HGPS cell (cell line): ENCODE data around the genes SMC4 and ARL14.

DNA sequence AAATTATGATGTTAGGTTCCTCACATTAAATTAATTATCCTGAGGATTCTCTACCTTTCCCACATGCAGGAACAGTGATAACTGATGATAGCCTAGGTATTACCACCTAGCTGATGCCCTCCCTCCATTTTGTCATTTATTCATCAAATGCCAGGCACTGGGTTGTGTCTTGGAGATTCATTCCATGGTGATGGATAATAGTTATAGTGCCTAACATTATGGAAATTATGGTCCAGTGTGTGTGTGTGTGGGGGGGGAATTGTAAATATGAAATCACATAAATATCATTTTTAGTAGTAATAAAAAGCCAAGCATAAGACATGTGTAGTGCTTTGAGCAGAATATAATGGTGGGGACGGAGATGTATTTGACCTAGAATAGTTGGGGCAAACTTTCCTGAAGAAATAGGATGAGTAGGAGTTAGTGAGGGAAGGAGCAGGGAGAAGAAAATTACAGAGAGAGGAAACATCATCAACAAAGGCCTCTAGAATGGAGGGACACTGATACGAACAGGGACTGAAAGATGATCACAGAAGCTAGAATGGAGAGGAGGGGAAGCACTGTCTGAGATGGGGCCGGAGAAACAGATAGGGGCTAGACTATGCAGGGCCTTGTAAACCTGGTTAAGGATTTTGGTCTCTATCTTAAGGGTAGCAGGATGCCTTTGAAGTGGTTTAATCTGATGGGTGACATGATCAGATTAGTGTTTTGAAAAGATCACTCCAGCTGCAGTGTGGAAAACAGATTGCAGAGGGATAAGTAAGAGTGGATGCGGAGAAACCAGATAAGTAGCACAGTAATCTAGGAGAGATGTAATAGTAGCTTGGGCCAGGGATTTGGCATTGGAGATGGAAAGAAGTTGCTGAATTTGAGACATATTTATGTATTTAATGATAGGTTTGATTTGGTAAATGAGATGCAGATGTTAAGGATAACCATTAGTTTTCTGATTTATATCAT is 107.9 kb downstream of the RSRC1 start:
- RRBS: no CpG with 5 or more reads among the region's 4 CpGs

DNA sequence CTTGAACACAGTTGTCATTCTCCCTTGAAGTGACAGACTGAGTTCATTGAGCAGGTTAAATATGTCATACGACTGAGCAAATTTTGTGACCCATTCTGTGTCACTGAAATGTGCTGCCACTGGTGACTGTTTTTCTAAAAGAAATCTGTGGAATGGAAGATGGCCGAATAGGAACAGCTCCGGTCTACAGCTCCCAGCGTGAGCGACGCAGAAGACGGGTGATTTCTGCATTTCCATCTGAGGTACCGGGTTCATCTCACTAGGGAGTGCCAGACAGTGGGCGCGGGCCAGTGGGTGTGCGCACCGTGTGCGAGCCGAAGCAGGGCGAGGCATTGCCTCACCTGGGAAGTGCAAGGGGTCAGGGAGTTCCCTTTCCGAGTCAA is 10.0 kb upstream of the GFM1 start:
- RRBS: no CpG with 5 or more reads among the region's 16 CpGs

- RRBS: no CpG with 5 or more reads among the region's 17 CpGs
Measured at GRCh38 chr3:158634751-158635110, 9.6 kb upstream of the GFM1 start.

GRCh38 chr3:158769552-158770164 is 32.2 kb upstream of the MFSD1 start:
- RRBS: no CpG with 5 or more reads among the region's 5 CpGs

DNA sequence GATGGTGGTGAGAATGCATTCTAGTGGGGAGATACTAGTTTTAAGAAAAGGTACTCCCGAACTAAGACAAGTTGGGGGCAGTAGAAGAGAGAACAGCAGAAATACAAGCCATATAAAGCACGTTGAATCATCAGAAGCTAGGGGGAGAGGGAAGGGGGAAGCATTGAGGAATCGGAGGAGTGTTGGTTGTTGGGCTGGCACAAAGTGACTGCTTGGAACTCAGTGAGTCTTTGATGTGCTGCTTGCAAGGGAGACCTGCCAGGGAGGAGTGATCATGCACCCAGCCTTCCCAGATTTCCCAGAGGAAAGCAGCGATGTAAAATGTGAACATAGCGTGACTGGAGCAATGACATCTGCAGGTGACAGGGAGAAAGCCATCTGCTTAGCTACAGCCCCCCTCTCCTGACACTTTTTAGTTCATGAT is 429.0 kb upstream of the C3orf80 start:
- RRBS: no CpG with 5 or more reads among the region's 5 CpGs

GRCh38 chr3:159857841-159858494 is 367.3 kb upstream of the C3orf80 start:
- RRBS: no CpG with 5 or more reads among the region's 6 CpGs

- RRBS: no CpG with 5 or more reads among the region's 2 CpGs
Measured at GRCh38 chr3:159872391-159872885, 352.8 kb upstream of the C3orf80 start.

GRCh38 chr3:160399396-160400198 is at the start of gene SMC4:
Gene SMC4 (plus strand): TSS chr3:160399650.
- RRBS: 1% methylated on average over 5 of the region's 53 CpGs

DNA sequence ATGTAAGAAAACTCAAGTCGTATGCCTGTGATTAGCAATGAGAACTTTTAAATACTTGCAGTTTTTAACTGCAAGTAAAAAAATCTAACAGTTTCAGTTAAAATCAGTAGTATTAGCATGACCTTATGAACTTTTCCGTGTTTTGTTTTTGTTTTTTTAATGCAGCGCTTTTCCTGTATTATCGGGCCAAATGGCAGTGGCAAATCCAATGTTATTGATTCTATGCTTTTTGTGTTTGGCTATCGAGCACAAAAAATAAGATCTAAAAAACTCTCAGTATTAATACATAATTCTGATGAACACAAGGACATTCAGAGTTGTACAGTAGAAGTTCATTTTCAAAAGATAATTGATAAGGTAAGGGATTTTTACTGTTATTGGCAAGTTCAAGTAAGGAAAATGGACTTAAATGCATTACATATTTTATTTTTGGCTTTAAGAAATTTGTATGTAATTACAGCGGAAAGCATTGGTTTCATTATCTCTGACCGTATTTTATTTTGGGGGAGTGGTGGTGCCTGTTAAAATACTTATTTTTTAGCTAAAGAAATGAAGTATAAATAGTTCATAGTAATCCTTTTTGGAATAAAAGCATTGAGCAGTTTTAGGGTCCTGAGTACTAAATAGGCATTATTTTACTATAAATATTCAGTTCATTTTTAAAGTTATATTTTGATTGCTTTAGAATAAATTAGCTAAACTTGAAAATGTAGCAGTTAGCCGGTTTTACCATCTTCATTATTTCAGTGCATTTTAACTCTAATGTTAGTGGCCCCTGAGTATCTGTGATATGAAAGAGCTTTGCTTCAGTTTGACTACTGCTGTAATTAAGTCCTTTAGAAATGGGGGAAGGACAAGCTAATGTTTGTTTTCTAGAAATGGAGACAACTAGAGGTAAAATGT is 3.3 kb downstream of the SMC4 start:
- RRBS: no CpG with 5 or more reads among the region's 8 CpGs

DNA sequence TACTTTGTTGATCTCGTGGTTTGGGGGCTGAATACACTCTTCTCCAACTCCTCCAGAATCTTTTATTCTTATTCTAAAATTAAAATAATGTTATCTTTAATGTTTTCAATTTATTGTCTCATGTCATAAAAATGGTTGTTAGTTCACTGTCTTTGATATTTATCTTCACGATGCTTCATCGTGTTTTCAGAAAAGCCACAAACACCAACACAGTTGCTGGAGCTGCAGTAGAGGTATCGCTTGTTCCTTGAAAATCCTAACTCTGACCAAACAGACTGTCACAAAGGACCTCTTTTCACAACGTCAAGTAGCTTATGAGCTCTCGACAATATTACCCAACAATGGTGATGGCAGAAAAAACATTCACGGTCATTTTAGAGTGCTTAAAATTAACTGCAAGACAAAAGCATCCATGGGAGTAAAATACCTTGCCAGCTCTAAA is 842 bp downstream of the TRIM59 start:
- RRBS: no CpG with 5 or more reads among the region's 7 CpGs

- RRBS: no CpG with 5 or more reads among the region's 3 CpGs
Measured at GRCh38 chr3:160459870-160460275, 10.3 kb upstream of the TRIM59 start.

- RRBS: no CpG with 5 or more reads among the region's 4 CpGs
Measured at GRCh38 chr3:160676801-160677409, at the start of gene ARL14. Gene ARL14 (plus strand): TSS chr3:160677160.

DNA sequence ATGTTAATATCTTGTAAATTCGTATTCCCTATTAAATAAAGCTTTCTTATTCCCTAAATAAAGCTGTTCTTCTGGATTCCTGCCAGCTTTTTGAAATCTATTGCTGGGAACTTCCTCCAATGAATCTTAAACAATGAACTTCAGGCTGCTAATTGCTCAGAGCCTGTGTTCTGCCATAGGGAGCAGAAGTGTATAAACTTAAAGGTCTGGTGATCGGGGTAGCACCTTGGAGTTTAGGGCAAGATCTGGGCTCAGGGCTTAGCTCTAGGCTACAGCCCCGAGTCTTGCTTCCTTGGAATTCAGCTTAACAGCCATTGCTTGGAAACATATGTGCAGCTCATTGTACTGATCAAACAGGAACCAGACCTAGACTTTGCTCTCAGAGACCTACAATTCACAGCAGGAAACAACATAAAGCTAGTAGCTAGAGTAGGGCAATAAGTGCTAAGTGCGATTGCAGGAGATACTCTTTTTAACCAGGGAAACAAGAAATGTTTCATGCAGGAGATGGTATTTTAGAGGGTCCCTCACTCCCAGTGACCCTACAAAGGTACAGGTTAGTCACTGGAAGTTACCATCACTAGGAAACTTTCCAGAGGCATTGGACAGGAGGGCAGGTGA is 1.5 kb downstream of the ARL14 start:
- RRBS: no CpG with 5 or more reads among the region's 4 CpGs

DNA sequence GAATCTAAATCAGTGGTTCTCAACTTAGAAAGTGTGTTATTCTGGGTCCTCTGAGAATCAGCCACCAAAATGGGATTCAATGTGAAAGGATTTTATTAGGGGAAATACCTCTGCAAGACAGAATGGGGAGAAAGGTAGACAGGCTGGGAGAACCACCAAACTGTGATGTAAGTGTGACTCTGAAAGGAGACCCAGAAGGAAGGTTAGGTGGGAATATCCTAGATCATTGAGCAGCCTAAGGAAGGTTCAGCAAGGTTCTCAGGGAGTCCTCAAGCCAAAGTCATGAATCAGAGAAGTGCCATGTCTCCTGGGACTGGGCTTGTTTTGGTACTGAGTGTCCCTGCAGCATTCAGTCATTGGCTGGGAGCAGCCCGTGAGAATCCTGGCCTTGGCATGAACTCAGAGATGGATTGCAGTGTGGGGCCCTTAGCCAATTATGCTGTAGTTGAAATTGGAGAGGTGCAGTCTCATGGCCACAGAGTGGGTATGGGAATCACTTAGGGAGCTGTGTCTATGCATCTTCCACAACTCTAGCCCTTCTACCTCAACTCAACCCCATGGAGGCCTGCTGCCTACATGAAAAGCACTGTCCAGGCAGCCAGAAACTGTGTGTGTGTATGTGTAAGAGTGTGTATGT is 17.0 kb upstream of the PPM1L start:
- RRBS: no CpG with 5 or more reads among the region's 1 CpG

DNA sequence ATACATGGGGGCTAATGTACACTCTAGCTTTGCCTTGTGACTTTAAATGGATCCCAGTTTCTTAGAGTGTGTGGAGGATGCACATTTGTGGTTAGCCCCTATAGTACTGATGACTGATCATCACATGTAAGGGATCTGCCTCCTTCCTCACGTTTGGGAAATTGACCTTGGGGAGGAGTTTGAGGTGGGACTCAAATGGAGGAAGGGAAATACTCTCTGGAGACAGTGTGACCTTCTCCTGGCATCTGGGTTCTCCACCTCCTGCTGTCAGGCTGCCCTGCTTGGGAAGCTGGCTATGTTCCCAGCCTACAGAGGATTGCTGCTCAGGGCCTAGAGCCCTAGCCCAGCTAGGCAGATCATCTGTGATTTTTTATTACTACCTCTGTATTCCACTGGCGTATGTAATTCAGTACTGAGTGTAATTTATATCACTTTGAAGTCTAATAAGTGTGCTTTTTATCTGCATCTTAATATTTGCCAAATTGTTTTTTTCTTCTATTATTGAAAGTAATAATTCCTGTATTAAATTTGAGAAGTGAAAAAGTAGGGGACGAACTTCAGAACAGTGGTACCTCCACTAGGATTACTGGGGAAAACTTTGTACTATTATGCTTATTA is 48.8 kb downstream of the PPM1L start:
- RRBS: no CpG with 5 or more reads among the region's 3 CpGs

- RRBS: no CpG with 5 or more reads among the region's 4 CpGs
Measured at GRCh38 chr3:161016404-161016832, 88.7 kb downstream of the B3GALNT1 start.

DNA sequence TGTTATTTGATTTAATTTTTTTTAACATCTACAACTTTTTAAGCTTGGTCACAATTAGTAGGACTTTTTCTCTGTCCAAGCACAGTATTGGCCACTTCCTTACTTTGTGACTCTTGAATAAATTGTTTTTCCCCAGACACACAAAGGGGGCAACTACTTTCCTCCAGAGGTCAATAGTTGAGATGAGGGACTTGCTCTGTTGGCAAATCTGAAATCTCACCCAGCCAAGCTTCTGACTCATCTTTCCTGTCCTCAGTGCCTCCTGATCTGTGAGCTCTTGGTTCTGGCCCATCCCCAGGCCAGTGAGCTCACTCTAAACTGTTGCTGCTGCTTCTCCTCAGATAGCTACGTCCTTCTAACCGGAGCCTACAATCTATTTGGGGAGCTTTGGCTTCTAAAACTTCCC is 50.1 kb upstream of the NMD3 start:
- RRBS: no CpG with 5 or more reads among the region's 2 CpGs

DNA sequence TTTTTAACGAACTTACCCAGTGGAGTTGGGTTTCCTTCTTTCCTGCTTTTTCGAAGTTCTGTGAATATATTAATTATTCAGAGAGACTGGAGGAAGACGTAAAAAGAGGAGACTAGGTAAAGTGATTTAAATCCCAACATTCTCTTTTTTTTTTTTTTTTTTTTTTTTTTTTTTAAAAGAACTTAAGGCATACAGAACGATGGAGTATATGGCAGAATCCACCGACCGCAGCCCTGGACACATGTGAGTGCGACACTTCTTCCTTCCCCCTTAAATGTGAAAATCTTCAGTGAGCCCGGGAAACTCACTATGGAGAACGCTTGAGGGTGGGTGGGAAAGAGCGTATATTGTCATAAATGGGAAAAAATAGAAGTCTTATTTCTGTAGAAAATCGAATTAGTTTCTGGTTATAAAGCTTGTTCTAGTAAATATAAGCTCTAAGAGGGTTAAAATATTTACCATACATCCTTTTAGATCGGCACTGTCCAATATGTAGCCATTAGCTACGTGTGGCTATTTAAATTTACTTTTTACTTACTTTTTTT is 776 bp downstream of the NMD3 start:
- RRBS: no CpG with 5 or more reads among the region's 13 CpGs

GRCh38 chr3:161252957-161253645 is 32.0 kb downstream of the NMD3 start:
- RRBS: no CpG with 5 or more reads among the region's 9 CpGs

DNA sequence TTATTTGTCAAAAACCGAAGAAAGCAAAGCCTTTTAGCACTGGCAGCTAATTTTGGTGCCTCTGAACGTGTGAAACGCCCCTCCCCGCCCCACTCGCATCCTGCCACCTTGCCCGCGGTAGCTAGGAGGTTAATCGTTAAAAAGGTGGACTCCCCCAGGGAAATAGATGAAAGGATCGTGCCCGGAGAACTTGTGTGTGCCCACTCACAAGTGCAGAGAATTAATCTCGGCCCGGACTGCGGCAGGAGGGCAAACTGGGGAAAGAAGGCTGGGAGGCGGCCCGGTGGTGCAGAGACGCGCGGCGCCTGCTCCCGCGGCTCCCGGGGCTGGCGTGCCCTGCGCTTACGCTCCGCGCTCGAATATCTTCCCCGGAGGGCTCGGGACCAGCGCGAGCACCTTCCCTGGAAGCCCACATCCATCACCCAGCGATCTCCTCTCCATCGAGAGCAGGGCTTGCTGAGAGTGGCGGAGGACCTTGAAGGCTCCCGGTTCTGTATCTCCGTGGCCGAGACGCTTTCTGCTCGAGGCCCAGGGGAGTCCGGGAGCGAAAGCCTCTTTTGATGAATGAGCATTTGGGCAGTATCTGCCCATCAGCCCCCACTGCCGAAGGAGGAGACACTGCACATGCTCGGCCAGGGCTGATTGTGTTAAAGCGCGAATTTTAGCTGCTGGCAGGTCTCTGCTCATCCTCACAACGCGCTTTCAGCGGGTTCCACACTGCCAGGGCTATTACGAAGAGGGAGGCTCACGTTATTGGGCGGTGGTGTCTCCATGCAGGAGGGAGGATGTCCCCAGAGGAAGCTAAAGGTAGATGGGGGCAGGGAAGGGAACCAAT is 1.2 kb upstream of the SPTSSB start:
- RRBS: 3% methylated on average over 28 of the region's 52 CpGs